Gastrocnemius medialis (tissue), 3 donors: ENCODE results near the genes RAB9A, ASB9 and ZRSR2.

DNA sequence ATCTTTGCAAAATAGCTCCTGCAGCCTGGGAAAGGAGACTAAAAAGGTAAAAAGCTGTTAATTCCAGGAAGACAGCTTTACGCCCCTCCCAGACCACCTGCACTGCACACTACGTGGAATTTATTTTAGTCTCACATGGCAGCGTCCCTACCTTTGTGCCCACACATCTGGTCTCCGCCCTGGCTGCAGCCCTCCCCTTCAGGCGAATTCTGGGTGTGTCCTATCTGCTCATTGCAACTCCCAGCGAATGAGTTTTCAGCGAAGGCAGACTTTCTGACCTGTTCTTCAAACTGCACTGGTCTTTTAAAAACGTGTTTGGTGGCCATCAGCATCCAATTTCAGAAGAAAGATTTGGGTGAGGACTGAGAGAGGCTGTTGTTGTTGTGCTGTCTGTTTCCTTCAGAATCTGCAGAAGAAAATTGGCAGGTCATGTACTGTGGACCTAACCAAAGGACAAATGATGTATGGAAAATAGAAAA, 4.0 kb downstream of the TLR8 start:
- PRO-cap: no peak
- RAMPAGE, long total RNA, 3 experiments: no peak in any of the 3 experiments

DNA sequence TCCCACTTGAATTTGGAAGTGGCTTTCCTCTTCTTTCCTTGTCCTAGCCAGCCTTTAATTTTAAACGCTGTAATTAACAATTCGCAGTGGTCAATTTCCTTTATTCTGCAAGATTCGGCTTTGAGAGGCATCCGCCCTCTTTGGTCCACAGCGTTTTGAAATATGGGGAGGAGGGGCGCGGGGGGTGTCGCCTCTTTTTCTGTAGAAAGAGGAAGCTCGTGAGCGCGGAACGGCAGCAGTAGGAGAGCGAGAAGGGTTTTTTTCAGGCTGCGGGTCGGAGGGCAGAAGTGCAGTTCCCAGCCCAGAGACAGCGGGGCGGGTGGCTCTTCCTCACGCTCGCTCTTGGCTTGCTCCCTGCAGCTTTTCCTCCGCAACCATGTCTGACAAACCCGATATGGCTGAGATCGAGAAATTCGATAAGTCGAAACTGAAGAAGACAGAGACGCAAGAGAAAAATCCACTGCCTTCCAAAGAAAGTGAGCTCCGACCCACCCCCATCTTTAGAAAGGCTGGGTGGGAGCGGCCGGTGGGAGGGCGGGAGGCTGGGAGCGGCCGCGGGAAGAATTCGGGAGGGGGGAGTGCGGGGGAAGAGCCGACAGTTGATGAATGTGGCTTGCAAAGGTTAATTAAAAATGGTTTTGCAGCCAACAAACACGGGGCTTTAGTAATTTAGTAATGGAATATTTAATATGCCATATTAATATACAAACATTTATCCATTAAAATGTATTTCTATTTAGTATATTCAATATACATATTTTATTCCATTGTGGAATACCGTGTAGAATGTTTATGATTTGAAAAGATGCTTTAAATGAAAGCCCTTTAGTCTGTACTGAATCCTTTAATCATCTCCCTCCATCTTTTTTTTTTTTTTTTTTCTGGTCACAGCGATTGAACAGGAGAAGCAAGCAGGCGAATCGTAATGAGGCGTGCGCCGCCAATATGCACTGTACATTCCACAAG, 1.3 kb downstream of the TMSB4X start:
- PRO-cap: no peak
- RAMPAGE, long total RNA, 3 experiments: no peak in any of the 3 experiments

DNA sequence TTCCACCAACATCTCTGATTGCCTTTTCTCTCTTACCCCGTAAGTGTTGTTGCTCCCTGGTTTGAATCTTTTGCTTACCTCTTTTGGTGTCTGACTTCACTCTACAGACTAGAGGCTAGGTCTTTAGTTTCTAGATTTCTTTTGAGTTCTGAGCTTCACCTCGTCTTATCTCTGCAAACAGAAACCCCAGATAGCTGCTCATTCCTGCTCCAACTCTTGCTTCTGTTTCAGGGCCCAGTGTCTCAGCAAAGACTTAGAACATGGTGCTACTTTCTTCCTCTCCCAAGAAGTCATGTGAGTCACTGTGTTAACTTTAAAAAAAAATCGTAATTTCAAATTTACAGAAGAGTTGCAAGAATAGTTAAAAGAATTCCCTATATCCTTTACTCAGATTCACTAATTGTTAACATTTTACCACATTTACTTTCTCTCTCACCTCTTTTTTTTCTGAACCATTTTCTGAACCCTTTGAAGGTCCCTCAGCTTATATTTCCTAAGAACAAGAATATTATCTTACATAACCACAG, 11.6 kb downstream of the TMSB4X start:
- PRO-cap: no peak
- RAMPAGE, long total RNA, 3 experiments: no peak in any of the 3 experiments

GRCh38 chrX:13033227-13033477, 11.3 kb downstream of the FAM9C start:
- PRO-cap: no peak
- RAMPAGE, long total RNA, 3 experiments: no peak in any of the 3 experiments

- PRO-cap: no peak
- RAMPAGE, long total RNA, 3 experiments: no peak in any of the 3 experiments
These were observed 905 bp downstream of the FAM9C start for GRCh38 chrX:13043432-13043998.

DNA sequence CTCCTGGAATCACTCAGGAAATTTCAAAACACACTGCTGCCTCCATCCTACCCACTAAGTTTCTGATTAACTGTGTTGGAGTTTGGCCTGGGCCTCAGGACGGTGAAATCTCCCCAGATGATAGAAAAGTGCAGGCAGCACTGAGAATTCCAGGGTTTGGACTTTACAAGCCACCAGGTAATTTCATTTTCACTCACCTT, 3.4 kb upstream of the FAM9C start:
- PRO-cap: no peak
- RAMPAGE, long total RNA, 3 experiments: no peak in any of the 3 experiments

DNA sequence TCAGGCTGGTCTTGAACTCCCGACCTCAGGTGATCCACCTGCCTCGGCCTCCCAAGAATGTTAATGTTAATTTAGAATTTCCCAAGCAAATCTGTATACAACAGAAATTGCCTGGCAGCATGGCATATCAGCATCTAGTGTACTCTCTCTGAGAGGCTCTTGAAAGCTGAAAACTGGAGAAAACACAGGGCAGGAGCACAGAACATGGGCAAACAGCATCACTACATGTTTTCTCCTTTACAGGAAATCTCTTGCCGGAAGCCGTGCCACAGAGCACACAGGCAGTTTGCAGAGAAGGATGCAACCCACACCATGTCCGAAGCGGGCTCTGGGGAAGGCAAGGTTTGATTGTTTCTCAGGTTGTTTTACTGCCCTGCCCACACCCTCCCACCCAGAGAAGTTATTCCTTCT, 41.0 kb upstream of the FAM9C start:
- PRO-cap: no peak
- RAMPAGE, long total RNA, 3 experiments: no peak in any of the 3 experiments

GRCh38 chrX:13090970-13091541, 46.6 kb upstream of the FAM9C start:
- PRO-cap: no peak
- RAMPAGE, long total RNA, 3 experiments: no peak in any of the 3 experiments

DNA sequence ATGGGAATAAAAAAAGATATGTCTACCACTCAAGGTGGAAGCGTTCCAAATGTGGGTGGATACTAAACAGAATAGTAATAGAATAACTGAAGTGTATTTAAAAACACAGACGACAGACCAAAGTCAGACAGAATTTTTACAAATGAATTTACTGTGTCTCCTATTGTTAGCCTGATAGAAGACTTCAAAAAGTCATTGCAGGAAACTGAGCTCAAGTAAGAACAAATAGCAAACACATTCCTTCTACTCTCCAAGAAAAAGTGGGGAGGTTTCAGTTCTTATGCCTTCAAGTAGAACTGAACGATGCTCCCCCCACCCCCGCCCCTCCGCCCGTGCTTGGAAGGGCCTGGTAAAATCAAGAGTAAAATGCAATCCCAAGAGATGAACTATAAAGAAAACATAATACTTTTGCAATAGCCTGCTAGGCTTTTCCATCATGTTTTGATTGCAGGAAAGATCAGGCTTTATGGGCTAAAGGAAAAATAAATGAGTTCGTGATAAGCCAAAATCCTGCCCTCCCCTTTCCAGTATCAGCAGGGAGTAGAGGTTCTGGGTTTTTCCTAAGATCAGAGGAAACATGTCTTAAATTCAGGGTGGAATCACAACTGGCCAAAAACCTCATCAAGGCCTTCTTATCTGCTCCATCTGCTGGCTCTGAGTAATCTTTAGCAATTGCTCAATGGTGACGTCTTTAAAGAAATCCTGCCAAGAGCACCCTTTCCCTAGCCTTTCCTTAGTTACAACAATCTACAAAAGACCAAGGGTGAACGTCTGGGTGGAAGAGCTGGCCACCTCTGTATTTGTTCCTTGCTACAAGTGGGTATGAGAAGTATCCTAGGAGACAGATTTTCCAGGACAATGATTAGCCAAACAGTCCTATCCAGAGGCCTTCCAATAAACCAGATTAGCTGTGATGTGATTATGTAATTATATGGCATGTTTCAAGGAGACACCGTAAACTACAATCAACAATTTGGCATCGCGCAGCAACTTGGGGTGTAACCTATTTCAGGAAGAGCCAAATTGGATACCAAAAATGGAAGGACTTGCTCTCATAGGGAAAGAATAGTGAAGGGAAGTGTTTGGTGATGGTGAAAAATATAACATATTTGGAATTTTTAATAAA, 66.2 kb upstream of the FAM9C start:
- PRO-cap: unidirectional peak, plus-strand start at position 752 of the sequence
- RAMPAGE, long total RNA, 3 experiments: no peak in any of the 3 experiments

GRCh38 chrX:13142801-13143404, 98.5 kb upstream of the FAM9C start:
- PRO-cap: no peak
- RAMPAGE, long total RNA, 3 experiments: no peak in any of the 3 experiments

GRCh38 chrX:13688568-13689644, at the start of gene RAB9A:
Gene RAB9A, plus strand, starts transcription at chrX:13689128.
- PRO-cap: bidirectional peak, plus-strand start at chrX:13689128, minus-strand start at chrX:13689025; unidirectional peak, plus-strand start at chrX:13689413; unidirectional peak, plus-strand start at chrX:13689463
- RAMPAGE, long total RNA, 3 experiments: start-site peak on the plus strand in 3 of 3 experiments, at chrX:13689136-13689178 at its widest, 87 to 279 reads per replicate

DNA sequence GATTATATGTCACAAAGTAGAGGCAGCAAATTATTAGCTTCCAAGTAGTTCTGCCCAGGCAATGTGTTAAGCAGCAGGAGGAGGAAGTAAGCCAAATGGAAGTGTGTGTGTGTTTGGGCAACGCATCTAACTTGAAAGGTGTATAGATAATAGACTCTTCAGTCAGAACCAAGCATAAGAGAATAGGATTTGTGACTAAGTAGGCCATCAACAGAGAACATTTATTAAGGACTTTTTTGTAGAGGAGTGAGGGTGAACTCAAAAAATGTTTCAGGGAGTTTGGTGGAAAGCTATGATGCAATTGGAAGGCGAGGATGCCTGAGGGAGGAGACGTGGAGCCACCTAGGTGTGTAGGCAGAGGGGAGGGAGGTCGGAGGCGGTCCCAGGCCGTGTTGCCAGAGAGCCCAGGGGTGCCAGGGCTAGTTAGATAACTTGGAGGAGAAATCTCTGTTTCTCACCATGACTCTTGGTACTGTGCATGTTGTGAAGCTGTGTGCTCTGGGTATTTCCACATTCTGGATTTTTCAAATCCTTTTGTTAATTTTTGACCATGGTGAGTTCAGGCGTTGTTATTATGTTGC, 4.3 kb downstream of the RAB9A start:
- PRO-cap: no peak
- RAMPAGE, long total RNA, 3 experiments: no peak in any of the 3 experiments

- PRO-cap: no peak
- RAMPAGE, long total RNA, 3 experiments: no peak in any of the 3 experiments
These were observed 14.6 kb downstream of the OFD1 start for GRCh38 chrX:13749131-13749570.

DNA sequence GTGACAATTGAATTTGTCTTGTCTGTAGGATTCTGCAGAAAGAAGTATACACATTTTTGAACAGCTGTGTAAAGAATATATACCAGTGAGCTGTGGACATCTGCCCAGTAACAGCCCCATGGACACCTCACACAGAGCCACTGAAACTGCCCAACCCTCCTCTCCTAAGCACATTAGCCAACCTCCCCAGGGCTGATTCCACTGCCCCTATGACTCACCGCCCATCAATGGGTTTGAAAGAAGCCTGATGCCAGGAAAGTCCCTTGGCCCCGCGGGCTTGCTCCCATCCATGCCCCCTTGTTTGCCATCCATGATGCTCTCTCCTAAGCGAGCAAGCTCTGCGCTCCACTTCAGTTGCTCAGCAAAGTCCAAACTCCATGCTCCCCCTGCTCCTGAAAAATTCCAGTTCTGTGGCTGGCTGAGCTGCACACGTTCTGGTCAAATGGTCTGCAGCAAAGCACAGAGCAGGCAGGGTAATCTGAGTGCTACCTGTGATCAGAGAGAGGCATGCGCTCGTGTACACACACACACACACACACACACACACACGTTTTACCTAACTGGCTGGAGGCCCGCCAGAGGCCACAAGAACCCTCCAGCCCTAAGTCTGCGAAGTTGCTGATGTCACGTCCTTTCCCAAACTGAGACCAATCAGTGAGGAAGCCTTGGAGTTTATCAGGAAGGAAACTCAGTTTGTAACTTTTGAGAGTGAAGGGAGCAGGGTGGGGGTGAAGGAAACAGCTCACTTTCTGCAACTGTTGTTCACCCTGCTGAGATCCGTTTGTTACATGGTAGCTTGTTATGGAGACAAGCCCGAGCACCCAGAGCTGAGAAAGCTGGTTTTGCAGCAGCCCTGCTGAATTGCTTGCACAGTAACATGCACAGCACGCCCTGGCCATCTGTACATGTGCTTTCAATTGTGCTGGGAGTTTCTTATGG, at the start of gene ASB9:
Gene ASB9 (minus strand): TSS at position 521 of the 939 bp plus-strand sequence.
- PRO-cap: no peak
- RAMPAGE, long total RNA, 3 experiments: no peak in any of the 3 experiments

GRCh38 chrX:15579812-15580875, 20.6 kb downstream of the ACE2 start:
- PRO-cap: no peak
- RAMPAGE, long total RNA, 3 experiments: no peak in any of the 3 experiments

GRCh38 chrX:15606809-15607456, 6.2 kb upstream of the ACE2 start:
- PRO-cap: no peak
- RAMPAGE, long total RNA, 3 experiments: no peak in any of the 3 experiments

DNA sequence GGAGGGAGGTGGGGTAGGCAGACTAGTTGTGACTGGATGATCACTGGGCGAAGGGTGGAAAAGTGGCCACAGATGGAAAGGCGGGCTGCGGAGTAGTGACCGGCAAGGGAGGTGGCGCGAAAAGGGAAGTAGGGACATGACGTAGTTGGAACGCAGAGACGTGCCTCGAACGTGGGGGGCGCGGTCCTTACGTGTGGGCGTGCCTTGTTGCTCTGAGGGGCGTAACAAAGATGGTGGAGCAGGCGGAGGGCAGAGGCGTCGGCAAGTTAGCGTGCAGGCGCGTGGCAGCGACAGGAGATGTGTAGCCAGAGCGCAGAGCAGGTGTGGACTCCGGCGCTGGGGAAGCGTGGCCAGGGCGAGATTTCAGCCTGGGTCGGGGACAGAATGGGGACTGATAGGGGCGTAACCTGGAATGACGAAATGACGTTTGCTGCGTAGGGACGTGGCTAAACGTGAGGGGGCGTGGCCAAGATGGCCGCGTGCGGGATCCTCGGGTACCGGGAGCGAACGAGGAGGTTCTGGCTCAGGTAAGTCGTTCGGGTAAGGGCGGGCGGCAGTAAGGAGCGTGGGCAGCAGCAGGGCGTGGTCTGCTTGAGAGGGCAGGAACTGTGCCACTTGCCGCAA, 10.8 kb upstream of the CLTRN start:
- PRO-cap: bidirectional peak, plus-strand start at position 449 of the sequence, minus-strand start at position 86 of the sequence
- RAMPAGE, long total RNA, 3 experiments: start-site peak on the plus strand in 3 of 3 experiments, centred at positions 453 to 457 of the sequence, 42 to 86 reads per replicate

DNA sequence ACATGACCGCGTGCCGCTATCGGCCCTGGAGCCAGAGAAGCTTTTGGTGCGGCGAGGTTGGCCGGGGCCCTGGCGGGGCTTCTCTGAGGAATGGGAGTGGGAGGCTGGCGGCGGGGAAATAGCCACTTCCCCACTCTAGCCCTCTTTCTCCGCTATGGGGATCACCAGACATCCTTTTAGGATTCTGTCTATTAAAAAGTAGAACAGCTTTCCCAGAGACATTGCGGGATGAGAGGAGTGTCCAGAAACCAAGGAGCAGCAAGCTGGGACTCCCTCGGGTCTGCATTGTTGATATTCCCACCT, 11.2 kb upstream of the CLTRN start:
- PRO-cap: no peak
- RAMPAGE, long total RNA, 3 experiments: no peak in any of the 3 experiments

- PRO-cap: no peak
- RAMPAGE, long total RNA, 3 experiments: no peak in any of the 3 experiments
These were observed 388 bp upstream of the ZRSR2 start for GRCh38 chrX:15789890-15790302.

DNA sequence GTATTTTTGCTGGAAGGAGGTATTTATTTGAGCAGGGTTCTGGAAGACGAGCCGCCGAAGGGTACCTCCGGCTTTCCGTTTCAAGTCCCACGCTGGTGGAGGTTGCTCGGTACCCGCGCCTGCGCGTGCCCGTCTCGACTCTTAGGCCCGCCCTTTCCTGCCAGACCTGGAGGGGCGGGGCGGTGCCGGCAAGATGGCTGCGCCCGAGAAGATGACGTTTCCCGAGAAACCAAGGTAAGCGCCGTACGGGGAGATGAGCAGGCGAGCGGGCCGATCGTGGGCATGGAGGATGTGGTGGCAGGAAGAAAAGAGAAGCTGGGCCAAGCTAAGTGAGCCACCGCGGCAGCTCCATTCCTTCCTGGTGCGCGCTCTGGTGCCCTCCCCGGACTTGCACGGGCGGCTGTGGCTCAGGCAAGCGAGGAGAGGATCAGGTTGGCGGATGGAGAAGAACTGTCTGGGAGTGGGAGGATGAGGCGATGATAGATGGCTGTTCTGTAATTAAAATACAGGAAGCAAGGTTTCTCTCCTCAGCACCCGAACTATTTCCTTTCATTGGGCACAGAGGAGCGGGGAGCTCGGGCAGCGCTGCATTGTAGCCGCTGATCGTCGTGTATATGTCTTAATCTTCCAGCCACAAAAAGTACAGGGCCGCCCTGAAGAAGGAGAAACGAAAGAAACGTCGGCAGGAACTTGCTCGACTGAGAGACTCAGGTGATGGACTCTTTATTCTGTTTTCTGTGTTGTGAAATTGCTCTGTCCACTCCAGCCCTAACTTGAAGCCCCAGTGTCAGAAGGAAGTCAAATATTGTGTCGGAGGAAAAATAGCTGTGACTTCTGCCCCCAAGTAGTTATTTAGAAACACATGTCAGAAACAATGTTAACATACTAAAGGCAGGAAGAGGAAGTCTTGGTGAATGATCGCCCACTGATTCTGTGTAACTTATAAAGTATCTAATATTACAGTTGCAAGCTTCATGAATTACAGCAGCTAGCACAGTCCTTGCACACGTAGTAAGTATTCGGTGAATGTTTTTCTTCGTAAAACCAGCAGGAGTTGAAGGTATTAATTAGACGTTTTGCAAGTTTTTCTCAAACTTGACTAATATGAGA, at the start of gene ZRSR2:
Gene ZRSR2 (plus strand): TSS at position 182 of the 1,110 bp plus-strand sequence.
- PRO-cap: bidirectional peak, plus-strand start at position 169 of the sequence, minus-strand start at position 75 of the sequence
- RAMPAGE, long total RNA, 3 experiments: start-site peak on the plus strand in 3 of 3 experiments, centred at positions 176 to 180 of the sequence, 791 to 1,133 reads per replicate